ENCODE measurements around a stretch of chr6.

- RRBS: no CpG with 5 or more reads among the region's 15 CpGs
Observed at GRCh38 chr6:10316108-10316728, 98.7 kb downstream of the TFAP2A start.

- RRBS: no CpG with 5 or more reads among the region's 11 CpGs
Observed at GRCh38 chr6:10351841-10352237, 63.0 kb downstream of the TFAP2A start.

- RRBS: under 1% methylated on average over 13 of the region's 69 CpGs
Observed at GRCh38 chr6:10411913-10412742, 2.7 kb downstream of the TFAP2A start.

- RRBS: no CpG with 5 or more reads among the region's 3 CpGs
Observed at GRCh38 chr6:10520439-10520787, 738 bp upstream of the GCNT2 start.

- RRBS: no CpG with 5 or more reads among the region's 14 CpGs
Observed at GRCh38 chr6:10539467-10540182, 18.5 kb downstream of the GCNT2 start.

GRCh38 chr6:10887419-10888026, 671 bp downstream of the SYCP2L start:
- RRBS: 0% methylated on average over 2 of the region's 12 CpGs

- RRBS: no CpG with 5 or more reads among the region's 15 CpGs
Observed at GRCh38 chr6:11202474-11203770, 29.5 kb downstream of the NEDD9 start.

GRCh38 chr6:11241716-11242307, 9.3 kb upstream of the NEDD9 start:
- RRBS: 95% methylated on average over 6 of the region's 20 CpGs

GRCh38 chr6:11270279-11270907, 37.9 kb upstream of the NEDD9 start:
- RRBS: no CpG with 5 or more reads among the region's 6 CpGs

DNA sequence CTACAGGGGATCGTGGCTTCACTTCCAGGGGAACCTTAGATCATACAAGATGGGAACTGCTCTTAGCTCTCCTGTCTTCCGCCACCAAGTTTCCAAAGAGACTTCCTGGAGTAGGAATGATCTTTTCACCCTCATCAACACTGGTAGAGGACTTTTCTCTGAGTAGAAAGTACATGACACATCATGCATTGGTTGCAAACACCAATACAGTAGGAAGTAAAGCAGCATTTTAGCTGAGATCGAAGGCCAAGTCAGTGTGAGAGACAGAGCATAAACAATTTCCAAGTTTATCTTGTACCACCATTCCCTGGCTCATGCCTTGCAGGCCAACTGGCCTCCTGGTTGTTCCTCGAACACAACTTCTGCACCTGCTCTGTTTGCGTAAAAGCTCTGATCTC, 113.1 kb upstream of the NEDD9 start:
- RRBS: no CpG with 5 or more reads among the region's 5 CpGs

DNA sequence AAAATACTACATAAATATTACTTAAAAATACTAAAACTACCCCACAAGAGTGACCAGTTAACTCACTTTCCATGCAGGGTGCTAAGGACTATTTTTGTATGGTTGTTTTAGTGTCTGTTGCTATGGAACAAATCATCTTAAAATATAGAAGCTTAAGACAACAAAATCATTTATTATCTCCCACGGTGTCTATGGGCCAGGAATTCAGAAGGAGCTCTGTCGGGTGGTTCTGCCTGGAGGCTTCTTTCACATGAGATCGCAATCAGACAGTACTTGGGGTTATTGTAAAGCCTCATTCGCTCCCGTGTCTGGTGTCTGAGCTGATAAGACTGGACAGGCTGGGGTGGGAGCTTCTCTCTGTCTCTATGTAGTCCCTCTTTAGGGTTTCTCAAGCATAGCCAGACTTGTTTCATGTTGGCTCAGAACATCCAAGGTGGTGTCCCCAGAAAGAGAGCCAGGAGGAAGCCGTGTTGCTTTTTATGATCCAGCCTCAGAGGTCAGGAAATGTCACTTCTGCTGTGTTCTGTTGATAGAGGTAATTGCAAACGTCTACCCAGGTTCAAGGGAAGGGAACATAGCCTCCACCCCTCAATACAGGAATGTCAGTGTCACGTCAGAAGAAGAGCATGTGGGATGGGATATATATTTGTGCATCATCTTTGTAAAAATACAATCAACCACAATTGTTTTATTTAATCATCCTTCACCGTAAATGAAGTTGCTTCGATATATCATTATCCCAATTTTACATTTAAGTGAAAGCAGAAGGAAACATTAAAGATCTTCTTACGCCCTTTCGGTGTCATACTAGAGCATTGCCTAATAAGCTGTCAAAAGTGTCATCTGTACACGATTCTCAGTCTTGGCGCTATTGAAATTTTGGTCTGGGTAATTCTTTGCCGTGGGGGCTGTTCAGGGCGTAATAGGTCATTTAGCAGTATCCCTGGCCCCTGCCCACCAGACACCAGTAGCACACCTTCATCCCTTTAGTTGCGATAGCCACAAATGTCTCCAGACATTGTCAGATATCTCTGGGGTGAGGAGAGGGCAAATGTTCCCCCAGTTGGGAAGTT, 40.7 kb upstream of the TMEM170B start:
- RRBS: no CpG with 5 or more reads among the region's 17 CpGs

- RRBS: no CpG with 5 or more reads among the region's 1 CpG
Observed at GRCh38 chr6:11552390-11552859, 14.9 kb downstream of the TMEM170B start.

- RRBS: no CpG with 5 or more reads among the region's 15 CpGs
Observed at GRCh38 chr6:11609586-11610156, 72.1 kb downstream of the TMEM170B start.

DNA sequence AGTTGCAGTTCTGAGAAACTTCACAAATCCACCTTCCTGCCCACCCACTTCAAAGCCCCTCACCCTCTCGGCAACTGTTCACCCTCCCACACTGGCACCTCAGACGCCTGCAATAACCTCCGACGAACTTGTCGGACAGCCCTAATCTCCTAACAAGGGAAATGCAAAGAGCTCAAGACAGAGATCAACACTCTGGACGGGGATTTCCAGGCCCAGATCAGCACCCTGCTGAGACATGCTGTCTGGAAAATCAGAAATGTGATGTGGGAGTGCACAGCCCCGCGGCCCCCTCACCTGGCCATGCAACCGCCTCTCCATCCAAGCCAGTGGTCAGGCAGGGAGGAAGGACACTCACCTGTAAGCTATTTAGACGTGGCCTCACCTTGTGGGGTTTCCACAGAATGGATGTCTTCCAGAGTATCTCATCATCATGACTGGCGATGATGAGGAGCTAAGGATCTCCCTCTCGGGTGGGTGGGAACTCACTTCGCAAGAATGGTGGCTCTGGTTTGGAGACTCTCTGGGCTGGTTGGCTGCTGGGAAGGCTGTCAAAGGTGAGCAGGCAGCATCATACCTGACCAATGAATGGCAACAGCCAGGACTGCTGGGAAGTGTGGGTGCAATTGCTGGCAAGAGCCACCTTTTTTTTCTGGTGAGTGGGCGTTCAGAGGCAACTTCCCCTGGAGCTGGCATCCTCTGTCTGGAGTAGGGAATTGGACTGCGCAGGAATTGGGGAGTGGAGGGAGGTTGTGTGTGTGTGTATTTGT, 28.1 kb upstream of the ADTRP start:
- RRBS: no CpG with 5 or more reads among the region's 15 CpGs

DNA sequence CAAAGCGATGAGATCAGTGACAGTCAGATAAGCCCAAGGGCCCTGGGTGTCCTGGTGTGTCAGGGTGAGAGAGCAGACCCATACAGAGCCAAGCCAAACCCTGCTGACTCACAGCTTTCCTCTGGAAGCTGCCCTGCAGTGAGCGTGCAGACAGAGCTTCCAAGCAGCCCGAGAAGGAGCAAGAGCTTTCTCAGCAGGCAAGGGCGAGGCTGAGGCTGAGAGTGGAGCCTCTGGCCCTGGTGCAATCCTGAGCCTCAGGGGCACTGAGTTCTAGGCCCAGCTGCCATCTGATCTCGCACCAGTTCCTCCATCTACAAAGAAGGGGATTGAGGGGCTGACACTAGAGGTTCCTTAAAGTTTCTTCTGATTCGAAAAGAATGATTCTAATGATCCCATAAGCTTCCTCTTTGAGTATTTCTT, 91.0 kb upstream of the HIVEP1 start:
- RRBS: no CpG with 5 or more reads among the region's 6 CpGs

GRCh38 chr6:12013370-12013550, 1.1 kb downstream of the HIVEP1 start:
- RRBS: no CpG with 5 or more reads among the region's 6 CpGs

GRCh38 chr6:12019120-12019676, 7.1 kb downstream of the HIVEP1 start:
- RRBS: no CpG with 5 or more reads among the region's 15 CpGs

DNA sequence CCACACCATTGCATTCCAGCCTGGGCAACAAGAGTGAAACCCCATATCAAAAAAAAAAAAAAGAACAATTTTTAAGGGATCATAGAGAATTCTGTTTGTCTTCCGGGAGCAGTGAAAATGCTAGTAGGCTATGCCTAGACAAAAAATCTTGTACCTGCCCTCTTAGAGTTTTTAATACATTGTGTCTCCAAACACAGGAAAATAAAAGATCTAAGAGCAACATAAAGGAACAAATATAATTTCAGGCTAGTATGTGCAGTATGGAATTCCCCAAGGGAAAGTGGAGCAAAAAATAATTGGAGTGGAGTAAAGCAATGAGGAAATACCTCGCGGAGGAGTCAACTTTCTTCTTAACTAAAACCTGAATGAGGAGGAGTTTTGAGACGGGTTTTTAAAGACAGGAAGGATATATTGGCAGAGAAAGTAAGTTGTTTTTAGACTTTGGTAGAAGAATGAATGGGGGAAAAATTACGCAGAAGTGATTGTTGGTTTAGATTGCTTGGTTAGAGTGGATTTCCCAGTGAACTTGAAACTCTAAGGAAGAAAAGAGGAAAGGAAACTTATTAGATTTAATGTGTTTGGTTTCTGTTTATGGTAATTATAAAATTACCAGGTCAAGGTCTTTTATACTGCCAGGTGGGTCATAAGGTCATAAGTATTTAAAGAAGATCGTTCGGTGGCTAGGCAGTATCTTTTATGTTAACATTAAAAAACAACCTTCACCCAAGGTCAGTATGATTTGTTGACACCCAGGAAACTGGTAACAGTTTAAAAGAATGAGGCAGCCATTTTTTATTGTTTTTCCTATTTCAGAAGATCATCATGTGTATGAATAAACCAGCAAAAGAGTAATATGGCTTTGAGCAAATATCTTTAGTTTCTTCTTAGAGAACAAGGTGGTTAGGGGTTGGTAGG, 14.1 kb downstream of the HIVEP1 start:
- RRBS: no CpG with 5 or more reads among the region's 7 CpGs

DNA sequence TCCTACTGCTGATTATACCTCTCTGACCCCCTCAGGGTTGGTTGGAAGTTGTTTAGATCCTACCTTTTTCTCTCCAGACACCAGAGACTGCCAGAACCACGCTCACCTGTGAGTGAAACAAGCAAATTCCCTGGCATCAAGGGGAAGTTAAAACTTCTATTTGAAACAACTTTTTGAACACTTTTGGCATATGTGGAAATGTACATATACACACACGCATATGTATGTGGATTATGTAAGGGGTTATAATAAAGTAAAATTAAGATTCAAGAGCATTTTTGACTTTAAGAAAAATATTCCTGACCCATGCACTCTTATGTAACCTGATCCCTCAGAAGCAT, 40.4 kb upstream of the EDN1 start:
- RRBS: no CpG with 5 or more reads among the region's 2 CpGs

DNA sequence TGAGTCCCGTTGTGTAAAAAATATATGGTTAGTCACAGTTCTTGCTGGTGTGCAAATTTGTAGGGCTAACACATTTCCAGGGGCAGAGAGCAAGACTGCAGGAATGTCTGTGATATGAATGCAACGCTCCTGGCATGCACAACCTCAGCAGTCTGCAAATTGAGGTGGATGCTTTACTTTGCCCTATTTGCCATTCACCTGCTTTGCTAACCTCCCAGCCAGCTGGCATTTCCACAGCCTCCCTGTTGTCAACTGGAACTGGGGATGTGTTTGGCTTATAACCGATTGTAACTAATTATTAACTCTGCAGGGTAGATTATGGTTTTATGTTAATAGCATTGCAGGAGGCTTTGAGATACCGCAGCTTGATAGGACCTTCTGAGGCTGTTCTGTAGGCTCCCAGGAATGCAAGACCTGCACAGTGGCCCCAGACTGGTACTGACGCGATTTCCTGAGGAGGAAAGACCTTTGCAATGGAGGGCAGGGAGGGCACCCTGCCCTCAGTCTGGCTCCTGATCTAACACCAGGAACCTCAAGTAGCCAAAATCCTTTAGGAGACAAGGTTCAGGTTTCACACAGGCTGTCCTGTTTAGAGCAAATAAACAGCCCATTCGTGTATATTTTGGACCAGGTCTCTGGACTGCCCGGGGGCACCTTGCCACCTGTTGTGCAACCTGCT, 53.4 kb downstream of the EDN1 start:
- RRBS: no CpG with 5 or more reads among the region's 8 CpGs

All from NB4 (cell line).